Hair follicular keratinocyte (primary cell): ENCODE measurements around a stretch of chr5.

GRCh38 chr5:56422077-56422586 lies 189.0 kb upstream of the ANKRD55 start:
- RAMPAGE, long total RNA: no peak

DNA sequence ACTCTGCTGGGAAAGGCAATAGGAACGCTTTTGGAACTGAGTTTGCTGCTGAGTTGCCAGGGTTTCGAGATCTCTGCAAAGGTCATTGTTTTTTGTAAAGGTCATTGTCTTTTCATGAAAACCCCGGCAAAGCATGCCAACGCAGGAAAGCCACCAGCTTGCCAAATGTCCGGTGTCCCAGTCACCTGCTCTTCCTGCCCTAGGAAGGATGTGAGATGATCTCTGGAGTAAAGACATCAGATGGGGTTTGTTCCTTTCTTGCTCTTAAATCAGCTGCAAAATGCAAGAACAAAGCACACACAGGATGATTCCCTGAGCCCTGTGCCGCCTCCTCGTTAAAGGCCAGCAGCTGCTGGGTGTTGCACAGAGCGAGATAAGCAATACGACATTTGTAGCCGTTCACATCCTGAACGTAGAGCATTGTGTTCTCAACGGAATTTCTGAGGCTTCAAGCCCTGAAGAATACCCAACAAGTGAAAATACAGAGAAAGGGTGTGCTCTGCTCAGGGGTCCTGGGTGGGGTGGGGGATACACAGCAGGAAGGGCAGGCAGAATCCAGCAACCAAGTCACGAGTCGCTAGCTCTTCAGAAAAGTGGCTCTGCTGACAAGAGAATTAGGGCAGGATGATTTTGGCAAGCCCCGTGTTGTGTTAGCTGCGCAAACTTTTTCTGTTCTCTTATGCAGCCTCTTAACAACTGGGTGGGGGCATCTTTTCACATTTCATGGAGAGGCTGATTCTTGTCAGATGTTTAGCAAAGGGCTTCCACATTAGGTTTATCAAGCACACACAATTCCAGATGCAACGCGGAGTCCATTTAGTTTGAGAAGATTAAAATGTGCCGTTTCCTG lies 229.2 kb upstream of the MAP3K1 start:
- RAMPAGE, long total RNA: no peak

DNA sequence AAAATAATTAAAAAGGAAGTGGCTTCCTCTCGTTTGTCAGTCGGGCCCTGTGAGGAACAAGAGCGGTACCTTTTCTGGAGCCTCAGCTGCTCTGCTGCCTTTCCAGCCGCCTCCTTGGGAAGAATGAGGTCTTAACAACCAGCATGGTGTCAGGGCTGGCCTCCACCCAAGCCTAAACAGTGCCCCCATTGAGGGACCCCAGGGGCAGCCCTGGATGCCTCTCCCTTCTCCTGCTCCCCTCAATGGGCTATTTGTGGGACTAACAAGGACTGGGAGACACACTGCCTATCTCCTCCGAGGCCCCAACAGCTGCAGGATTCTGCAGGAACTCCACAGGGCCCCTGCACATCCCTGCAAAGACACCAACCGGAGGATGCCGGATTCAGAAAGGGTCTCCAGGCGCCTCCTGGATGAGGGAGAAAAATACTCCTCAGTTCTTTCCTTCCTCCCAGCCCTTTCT lies 155.3 kb upstream of the MAP3K1 start:
- RAMPAGE, long total RNA: no peak

GRCh38 chr5:56760577-56761498 lies 54.5 kb upstream of the MAP3K1 start:
- RAMPAGE, long total RNA: no peak

- RAMPAGE, long total RNA: no peak
These were observed 544 bp downstream of the MIER3 start for GRCh38 chr5:56951159-56951999.

GRCh38 chr5:57054694-57055253 lies 102.9 kb upstream of the MIER3 start:
- RAMPAGE, long total RNA: no peak

- RAMPAGE, long total RNA: no peak
These were observed 47.1 kb downstream of the ACTBL2 start for GRCh38 chr5:57435546-57435928.

- RAMPAGE, long total RNA: no peak
These were observed 84.3 kb upstream of the ACTBL2 start for GRCh38 chr5:57566794-57567388.

DNA sequence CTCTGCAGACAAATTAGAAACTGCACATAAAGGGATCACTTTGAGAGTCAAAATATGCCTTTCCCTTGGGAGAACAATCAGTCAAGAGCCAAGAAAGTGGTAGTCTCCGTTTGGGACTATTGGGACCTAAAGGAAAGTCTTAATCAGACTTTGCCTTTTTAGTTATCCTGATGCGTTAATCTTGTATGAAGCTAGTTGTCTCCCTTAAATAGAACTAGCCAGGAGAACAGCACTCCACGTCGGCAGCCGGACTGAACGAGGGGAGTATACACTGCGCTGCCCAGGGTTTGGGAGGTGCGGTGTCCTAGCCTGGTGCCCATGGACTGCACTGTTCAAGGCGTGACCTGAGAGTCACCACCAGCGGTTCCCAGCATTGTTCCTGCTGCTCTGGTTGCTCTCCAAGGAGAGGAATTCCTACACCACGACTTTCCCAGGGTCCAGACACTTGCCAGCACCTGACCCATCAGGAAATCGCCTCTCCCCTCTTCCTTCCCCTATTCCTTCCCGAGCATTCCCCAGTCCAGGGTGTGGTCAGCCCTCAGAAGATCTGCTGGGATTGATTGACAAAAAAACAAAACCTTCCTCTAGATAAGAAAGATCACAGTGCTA lies 297.6 kb upstream of the ACTBL2 start:
- RAMPAGE, long total RNA: no peak

- RAMPAGE, long total RNA: no peak
These were observed 303.5 kb downstream of the PLK2 start for GRCh38 chr5:58156302-58156871.

GRCh38 chr5:58890280-58890698 lies 307.4 kb downstream of the RAB3C start:
- RAMPAGE, long total RNA: no peak

DNA sequence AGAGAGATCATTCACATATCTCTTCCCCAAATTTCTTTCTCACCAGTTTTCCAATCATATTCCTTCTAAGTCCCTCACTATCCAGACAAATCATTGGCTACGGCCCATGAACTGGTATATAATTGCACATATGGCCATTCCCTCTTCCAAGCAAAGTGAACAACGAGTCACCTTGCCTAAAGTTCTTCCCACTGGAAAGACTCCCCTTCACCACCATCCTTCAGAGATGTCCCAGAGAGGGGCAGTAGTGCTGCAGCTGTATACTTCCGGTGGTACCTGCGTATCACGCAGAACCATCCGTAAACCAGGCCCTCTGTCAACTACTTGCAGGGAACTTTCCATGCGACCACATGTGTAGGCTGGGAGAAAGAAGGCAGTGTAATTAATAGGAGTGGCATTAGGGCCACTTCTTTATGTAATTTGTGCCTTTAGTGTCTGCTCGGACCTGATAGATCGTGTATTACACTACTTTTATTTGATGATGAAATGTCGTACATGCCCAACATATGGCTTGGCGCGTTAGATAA lies 400.1 kb downstream of the RAB3C start:
- RAMPAGE, long total RNA: no peak

- RAMPAGE, long total RNA: no peak
These were observed 611.2 kb downstream of the RAB3C start for GRCh38 chr5:59194105-59194448.

- RAMPAGE, long total RNA: no peak
These were observed 542.2 kb downstream of the PDE4D start for GRCh38 chr5:59351407-59351710.

GRCh38 chr5:59583613-59584058 lies 309.9 kb downstream of the PDE4D start:
- RAMPAGE, long total RNA: no peak

DNA sequence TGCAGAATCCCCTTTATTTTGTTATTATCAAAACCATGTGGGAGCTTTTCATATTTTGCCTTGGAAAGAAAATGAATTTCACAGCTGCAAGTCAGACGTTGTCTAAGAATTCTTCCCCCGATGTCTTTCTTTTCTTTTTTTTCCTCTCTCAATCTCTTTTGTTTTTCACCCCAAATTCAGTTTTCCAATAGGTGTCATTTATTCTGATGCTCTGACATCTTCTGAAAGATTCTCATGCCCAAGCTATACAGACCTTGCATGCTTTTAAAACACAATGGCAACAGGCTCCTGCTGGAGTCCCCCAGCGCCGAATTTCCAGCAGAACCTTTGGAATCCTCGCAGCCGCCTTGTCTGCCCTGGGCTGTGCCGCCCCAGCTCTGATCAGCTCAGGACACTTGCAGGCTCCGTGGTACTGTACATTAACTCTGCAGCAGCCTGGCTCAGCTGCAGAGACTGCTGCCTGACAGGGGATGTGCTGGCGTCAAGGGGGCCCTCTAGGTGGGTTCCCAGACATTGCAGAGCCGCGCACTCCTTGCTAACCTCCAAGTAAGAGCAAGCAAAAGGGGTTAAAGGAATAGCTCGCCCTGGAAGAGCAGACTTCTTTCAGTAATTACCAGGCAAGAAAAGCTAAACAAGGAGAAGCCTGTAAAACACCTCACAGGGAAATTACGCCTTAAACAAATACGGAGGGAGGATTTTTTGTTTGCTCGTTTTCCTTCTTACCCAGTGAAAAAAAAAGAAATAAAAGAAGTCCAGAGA lies 306.1 kb downstream of the PDE4D start:
- RAMPAGE, long total RNA: no peak

DNA sequence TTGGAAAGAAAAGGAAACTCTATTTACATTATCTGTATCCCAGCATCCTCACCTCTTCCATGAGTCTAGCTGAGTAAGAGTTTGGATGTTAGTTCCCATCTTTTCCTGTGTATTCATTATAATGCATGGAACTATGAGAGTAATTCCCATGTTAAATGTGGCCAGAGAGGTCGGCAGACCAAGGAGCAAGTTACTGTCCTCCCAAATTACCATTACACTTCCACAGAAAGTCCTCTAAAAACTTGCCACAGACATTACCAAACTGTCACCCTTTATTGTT lies 912 bp downstream of the DEPDC1B start:
- RAMPAGE, long total RNA: no peak

- RAMPAGE, long total RNA: no peak
These were observed 1.6 kb upstream of the ZSWIM6 start for GRCh38 chr5:61330243-61330979.

DNA sequence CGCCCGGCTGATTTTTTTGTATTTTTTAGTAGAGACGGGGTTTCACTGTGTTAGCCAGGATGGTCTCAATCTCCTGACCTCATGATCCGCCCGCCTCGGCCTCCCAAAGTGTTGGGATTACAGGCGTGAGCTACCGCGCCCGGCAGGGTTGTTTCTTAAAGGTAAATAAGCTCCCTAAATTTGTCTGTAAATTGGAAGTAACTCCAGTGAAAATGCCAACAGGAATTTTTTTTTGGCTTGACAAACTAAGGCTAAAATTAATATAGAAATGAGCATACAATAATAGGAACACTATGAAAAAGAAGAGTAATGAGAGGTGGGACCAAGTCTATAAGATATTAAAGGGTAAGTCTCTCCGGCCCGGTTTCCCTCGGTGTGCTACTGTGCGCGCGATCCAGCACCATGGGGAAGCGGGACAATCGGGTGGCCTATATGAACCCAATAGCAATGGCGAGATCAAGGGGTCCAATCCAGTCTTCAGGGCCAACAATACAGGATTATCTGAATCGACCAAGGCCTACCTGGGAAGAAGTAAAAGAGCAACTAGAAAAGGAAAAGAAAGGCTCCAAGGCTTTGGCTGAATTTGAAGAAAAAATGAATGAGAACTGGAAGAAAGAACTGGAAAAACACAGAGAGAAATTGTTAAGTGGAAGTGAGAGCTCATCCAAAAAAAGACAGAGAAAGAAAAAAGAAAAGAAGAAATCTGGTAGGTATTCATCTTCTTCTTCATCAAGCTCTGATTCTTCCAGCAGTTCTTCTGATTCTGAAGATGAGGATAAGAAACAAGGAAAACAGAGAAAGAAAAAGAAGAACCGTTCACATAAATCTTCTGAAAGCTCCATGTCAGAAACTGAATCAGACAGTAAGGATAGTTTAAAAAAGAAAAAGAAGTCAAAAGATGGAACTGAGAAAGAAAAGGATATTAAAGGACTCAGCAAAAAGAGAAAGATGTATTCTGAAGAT lies 42.9 kb downstream of the ZSWIM6 start:
- RAMPAGE, long total RNA: no peak

DNA sequence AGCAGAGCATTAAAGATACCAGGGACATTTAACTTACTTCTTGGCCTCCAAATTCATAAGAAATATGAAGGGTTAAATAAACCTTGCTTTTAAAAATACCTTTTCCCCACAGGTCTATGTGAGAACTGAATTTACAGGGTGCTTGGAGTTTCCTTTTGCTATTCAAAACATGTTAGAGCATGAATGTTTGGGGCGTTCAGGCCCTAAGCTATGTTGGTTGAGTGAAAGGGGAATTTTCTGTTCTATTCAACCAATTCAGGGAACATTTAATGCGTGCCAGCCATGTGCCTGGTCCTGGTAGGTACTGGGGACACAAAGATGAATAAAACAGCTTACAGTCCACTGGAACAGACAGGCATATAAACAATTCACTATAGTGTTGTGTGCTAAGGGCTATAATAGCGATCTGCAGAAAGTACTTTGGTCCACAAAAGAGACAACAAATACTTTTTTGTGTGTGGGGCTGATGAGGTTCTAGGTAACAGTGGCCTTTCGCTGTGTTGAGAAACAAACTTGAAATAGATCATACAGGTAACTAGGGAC lies 108.5 kb downstream of the ZSWIM6 start:
- RAMPAGE, long total RNA: no peak